Measurements from ENCODE around the genes RBKS and TOGARAM2.

GRCh38 chr2:27890083-27890918 is at the start of gene RBKS:
Gene RBKS (minus strand): TSS chr2:27890387.
- PRO-cap, 3 experiments, result peak in 3 of 3 experiments; most common plus-strand start chr2:27890741 (in 3); most common minus-strand start chr2:27890587 (in 2)

- PRO-cap, 3 experiments, result no peak in any of the 3 experiments
Observed at GRCh38 chr2:27966076-27966275, 75.4 kb downstream of the BABAM2 start.

DNA sequence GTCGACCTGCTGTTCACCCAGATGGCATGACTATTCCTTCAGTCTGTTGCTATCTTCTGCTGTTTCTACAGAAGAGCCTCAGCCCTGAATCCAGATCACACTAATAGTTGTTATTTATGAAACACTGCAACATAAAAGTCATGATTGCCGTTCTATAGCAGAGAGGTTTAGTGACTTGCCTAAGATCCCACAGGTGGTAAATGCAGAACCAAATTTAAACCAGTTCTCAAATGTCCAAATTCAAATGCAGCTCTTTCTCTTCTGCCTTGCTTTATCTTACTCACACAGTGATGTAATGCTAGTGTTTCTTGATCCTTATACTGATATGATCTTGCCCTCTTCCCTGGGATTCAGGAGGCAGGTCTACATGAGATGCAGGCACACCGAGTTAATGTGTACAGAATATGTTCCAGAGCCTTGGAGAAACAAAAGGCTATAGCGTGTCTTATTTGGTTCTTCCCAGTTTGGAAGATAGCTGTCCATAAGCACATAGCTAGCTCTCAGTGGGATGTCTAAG is 122.0 kb upstream of the FOSL2 start:
- PRO-cap, 3 experiments, result no peak in any of the 3 experiments

- PRO-cap, 3 experiments, result no peak in any of the 3 experiments
Observed at GRCh38 chr2:28335314-28336105, 57.1 kb upstream of the FOSL2 start.

DNA sequence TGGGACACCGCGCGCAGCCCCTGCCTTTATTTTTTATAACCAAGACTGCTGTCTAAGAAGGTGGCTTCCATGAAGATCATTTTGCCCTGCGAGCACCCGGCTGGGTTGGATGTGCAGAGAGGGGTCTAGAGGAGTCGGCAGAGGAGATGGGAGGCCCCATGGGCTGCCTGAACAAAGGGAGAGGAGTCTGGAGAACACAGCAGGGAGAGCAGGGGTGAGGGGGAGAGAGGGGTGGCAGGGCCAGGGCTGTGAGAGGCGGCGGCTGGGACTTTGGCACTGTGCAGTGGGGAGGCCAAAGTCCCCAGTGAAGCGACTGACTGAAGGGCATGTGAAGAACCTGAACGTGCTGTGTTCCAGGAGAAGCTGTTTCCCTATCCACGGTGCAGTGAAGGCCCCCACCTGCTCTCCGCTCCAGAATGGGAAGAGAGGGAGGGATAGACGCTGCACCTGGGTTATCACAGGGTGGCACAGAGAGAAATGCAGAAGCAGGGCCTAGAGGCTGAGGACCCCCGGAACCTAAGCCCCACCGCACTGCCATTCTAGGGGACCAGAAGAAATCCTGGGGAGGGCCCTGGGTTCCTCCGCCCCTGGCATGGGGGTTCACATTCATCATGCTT is 24.9 kb upstream of the FOSL2 start:
- PRO-cap, 3 experiments, result no peak in any of the 3 experiments

DNA sequence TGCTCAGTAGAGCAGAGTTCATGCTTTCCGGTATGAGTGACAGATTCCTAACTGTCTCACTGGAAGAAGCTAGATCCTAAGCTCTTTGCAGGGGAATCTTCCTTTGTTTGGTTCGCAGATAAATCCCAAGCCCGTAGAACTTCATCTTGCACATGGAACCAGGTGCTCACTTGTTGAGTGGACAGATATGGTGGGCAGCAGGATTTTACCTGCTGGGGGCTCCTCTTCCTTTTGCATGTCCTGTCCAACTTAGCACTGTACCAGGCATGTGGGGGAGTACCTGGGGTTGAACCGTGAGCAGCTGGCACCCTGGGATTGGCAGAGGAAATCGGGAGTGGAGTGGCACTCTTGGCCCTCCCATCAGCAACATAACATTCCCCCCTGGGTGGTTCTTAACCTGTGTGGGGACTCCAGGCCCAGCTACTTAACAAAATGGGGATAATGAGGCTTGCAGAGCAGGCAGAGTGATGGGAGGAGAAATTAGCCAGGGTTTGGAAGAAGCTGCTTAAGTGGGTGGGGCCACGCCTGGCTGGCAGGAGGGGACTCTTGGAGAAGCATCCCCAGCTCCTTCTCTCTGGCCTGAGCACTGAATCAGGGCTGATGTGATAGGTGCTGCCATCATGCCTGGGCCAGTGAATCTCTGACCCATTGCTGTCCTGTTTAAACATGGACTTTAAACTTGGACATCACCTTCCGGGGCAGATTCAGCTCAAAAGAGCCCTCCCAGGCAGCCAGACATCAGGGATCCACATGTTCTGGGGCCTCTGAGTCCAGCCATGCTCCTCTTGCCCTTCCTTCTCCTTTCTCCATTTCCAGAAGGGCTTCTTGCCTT is 15.4 kb downstream of the FOSL2 start:
- PRO-cap, 3 experiments, result no peak in any of the 3 experiments

- PRO-cap, 3 experiments, result no peak in any of the 3 experiments
Observed at GRCh38 chr2:28449381-28450343, 46.2 kb upstream of the PLB1 start.

DNA sequence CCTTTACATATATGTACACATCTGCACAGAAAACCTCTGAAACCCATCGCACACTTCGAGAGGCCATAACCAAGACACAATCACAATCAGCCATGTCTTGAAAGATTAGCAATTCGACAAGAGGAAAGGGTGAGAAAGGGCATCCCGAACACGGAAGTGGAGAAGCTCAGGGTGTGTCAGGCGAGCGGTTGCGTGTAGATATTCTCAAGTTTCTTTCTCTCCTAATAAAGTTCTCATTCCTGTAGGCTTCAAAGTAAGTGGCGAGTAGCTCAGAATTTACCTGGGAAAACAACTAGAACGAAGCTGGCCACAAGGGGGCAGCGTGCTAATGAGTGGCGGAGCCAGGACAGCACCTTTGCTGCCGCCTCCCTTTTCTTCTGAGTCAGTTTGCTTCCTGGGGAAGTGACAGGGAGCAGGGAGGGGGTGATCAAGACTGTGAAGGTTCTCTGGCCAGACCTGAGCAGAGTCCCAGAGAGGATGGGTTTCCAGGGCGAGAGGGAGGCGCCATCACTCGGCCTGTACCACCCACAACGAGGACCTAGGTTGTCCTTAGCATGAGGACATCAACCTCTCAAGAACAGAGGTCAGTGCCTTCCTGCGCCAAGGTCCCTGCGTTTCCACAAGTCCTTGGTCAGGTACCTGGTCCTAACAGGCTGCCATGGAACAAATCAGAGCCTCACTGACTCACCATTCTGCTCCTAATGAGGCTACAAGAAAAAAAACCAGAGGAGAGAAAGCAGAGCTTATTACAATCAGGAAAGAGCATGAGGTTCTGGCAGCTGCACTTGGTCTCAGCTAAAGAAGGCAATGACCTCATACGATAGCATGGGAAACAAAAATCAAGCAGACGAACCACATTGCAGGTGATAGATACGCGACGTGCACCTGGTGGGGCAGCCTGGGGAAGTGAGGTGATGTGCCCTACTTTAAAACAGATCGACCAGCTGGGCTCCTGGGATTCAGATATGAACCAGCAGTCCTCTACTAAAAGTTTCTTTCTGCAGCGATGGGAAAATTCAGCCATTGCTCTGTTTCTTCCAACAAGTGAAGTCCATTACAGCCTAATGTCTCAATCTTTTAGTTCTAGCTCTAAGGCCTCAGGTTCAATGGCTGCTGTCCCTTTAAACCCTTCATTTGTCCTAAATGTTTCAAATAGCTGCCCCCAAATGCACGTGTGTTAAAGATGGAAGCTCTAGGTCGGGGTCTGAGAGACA is 98.7 kb downstream of the PLB1 start:
- PRO-cap, 3 experiments, result peak in 2 of 3 experiments; most common plus-strand start position 471 of the sequence (in 2); most common minus-strand start position 379 of the sequence (in 1)

GRCh38 chr2:28603341-28603708 is 107.5 kb downstream of the PLB1 start:
- PRO-cap, 3 experiments, result no peak in any of the 3 experiments

GRCh38 chr2:28623576-28623813 is 127.6 kb downstream of the PLB1 start:
- PRO-cap, 3 experiments, result no peak in any of the 3 experiments

DNA sequence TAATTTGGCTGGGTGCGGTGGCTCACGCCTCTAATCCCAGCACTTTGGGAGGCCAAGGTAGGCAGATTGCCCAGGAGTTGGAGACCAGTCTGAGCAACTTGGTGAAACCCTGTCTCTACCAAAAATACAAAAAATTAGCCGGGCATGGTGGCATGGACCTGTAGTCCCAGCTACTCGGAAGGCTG is 127.8 kb downstream of the PLB1 start:
- PRO-cap, 3 experiments, result no peak in any of the 3 experiments

DNA sequence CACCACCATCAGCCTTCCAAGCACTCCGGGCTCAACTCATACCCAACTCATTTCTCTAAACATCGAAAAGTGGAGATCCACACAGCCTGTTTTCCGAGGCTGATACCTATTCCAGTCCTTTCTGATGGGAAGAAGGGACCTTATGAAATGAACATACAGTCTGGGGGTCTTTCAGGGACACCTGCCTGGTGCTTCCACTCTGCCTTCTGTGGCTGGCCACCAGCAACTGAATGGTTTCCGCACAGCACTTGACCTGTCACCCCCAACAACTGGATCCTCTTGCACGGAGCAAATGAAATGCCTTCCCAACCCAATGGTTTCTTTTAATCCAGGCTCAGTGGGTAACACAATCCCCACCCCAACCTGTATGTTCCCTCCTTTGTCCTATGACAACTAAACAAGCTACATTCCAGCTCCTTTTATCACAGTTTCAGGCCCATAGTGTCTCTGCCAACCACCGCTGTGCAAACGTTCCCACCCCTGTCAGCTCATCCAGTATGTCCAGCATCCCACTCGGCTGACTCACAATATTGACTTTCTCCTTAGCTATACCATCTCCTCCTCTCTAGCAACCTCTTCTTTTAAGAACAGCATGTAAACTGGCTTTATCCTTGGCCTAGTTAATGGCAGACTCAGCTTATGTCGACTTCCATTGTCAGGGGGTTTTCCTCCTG is 118.0 kb upstream of the PPP1CB start:
- PRO-cap, 3 experiments, result no peak in any of the 3 experiments

- PRO-cap, 3 experiments, result no peak in any of the 3 experiments
Observed at GRCh38 chr2:28947152-28947674, 33.9 kb upstream of the TOGARAM2 start.

GRCh38 chr2:28980909-28981579 is at the start of gene TOGARAM2:
Gene TOGARAM2 (plus strand): TSS chr2:28981298.
- PRO-cap, 3 experiments, result no peak in any of the 3 experiments

DNA sequence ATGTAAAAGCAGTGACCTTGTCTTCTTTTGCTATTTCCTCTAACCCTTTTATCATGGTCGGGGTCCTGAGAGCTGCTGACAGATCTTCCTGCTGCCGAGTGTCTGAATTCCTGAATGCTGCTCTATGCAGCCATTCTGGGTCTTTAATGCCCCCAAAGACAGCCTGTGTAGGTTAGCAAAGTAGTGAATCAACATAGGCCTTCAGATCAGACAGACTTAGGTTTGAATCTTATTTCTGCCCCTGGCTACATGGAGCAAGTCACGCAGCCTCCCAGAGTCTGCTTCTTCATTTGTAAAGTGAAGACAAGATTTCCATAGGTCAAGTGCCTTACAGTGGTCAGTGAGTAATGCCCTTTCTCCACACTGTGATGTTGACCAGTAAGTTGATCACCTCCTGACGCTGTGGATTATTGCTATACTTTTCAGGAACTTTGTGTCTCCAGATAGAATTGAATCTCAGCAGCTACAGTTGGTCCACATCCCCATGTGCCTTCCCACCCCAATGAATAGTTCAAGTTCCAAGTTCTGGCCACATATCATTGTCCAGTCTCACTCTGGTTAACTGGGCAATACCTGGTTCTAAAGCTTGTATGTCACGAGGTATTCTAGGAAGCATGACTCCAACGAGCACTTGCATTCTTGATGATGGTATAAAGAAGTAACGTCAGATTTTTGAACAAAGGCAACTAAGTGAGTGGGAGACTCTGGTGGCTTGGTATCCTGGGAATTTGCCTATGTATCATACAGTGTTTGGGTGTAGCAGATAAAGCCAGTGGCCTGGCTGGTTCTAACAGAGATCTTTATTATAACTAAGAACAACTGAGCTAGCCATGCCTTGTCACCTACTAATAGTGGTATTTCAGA is 2.1 kb upstream of the CLIP4 start:
- PRO-cap, 3 experiments, result no peak in any of the 3 experiments

DNA sequence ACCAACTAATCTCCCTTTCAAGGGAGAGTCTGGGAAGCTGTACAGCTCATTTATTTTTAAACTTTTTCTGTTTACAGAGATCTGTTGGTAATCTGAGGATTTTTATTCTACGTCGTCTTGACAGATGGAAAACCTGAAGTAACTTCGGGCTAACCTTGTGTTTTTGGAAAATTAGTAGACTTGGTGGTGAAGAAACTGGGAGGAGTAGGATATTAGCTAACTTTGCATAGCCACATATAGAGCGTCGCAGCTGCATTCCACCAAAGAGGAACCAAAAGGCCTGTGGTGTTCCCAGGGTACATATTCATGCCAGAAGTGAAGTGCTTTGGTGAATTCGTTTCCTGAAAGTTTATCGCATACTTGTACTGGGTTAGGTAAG is 1.4 kb downstream of the YPEL5 start:
- PRO-cap, 3 experiments, result no peak in any of the 3 experiments

- PRO-cap, 3 experiments, result no peak in any of the 3 experiments
Observed at GRCh38 chr2:30148820-30149255, 2.0 kb downstream of the YPEL5 start.

- PRO-cap, 3 experiments, result no peak in any of the 3 experiments
Observed at GRCh38 chr2:30149966-30150856, 3.4 kb downstream of the YPEL5 start.

DNA sequence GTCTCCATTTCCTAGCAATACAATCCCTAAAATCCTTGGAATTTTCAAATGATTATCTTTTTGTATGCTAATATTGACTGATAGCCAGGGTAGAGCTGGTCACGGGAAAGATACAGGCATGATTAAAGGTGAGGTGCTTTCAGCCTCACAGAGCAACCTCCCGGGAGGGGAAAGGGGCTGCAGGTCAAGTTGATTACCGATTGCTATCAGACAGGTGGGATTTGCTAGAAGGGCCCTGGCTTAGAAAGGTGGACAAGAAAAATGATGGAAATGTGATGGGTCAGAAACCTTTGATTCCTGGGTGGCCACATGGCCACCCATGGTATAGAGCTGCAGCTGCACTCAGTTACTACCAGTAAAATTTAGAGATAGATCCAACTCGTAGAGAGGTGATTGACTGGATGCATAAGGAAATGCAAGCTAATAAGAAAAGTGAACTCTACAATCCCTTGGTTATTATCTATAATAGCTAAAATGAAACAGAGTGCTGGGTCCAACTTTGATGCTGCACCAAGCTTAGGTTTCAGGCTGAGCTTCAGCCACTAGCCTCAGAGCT is 15.3 kb downstream of the YPEL5 start:
- PRO-cap, 3 experiments, result no peak in any of the 3 experiments

DNA sequence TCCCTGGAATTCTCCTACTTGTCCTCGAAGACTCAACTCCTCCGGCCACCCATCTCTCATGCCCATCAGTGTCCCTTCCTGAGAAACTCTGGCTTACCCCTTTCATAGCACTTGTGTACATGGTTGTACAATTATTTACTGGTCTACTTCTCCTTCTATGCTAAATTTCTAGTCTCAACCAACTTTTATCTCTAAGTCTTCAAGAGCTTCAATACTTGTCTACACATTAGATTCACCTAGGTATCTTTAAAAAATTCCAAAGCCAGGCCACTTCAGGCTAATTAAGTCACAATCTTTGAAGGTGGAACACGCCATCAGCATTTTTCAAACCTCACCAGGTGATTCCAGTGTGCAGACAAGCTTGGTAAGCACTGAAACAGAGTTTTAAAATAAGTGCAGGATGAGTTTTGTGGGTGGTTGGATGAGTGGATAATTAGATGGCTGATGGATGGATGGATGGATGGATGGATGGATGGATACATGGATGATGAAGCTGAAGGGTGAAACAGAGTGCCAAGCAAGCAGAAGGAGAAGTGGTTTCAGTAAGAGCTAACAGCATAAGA is 21.3 kb downstream of the YPEL5 start:
- PRO-cap, 3 experiments, result no peak in any of the 3 experiments

Measured in Metastatic Breast Carcinoma in the Ovary (tissue), 3 donors.